Pulmonary artery (tissue), 1 donor: ENCODE measurements around the gene OR1Q1.

DNA sequence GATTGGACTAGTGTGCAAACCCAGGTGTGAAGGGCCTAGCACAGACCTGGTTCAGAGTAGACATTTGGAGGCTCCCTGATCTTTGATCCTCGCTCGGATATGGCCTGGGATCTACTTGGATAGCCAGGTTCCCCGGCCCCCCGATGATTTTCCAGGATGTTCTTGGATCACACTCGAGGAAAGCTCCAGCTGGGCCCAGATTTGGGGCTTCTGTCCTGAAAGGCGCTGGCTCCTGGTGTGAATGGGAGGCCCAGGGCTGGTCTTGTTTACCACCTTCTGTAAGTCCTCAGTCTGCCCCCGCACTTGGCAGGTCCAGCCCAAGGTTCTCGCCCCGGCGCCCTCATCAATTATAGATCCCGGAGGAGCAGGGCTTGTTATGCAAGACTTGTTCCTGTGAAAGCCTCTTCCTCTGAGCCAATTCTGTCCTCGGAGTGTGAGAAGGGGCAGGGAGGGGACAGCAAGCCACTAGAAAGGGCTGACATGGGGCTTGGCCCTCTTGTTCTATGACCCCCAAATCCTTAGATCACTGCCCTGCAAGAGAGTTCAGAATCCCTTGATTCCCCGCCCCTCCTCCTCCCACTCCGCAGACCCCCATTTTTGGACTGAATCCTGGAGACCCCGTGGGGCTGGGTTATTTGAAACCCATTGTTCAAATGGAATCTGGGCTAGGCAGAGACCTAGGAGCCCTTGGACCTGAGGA lies 37.7 kb downstream of the GSN start:
- PRO-cap, result unidirectional peak, plus-strand start at position 436 of the sequence

DNA sequence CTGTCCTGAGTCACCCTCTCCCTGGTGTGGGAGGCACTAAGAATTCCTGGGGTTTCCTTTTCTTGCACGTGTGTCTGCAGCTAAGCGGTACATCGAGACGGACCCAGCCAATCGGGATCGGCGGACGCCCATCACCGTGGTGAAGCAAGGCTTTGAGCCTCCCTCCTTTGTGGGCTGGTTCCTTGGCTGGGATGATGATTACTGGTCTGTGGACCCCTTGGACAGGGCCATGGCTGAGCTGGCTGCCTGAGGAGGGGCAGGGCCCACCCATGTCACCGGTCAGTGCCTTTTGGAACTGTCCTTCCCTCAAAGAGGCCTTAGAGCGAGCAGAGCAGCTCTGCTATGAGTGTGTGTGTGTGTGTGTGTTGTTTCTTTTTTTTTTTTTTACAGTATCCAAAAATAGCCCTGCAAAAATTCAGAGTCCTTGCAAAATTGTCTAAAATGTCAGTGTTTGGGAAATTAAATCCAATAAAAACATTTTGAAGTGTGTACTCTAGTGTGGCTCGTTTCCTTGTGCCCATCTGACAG lies 37.6 kb downstream of the STOM start:
- PRO-cap, result no peak

DNA sequence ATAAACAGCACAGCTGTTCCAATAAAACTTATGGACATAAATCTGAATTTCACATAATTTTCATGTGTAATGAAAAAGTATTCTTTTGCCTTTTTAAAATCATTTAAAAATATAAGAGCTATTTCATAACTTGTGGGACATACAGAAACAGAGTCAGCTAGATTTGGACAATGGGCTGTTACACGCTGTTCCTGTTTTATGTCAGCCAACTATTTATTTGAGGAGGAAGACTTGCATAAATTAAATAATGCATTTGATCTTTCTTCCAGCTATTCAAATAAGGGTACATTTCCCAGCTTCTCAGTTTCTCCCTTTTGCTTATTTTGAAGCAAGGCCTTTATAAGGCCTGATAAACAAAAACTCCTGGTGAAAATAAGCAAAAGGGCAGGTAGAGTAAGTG lies 6.5 kb downstream of the STOM start:
- PRO-cap, result no peak

DNA sequence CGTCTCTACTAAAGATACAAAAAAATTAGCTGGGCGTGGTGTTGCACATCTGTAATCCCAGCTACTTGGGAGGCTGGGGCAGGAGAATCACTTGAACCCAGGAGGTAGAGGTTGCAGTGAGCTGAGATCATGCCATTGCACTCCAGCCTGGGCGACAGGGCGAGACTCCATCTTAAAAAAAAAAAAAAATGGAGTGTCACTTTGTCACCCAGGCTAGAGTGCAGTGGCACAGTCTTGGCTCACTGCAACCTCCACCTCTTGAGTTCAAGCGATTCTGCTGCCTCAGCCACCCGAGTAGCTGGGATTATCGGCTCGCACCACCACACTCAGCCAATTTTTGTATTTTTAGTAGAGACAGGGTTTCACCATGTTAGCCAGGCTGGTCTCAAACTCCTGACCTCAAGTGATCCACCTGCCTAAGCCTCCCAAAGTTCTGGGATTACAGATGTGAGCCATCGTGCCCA lies 30.9 kb upstream of the GGTA1 start:
- PRO-cap, result no peak

DNA sequence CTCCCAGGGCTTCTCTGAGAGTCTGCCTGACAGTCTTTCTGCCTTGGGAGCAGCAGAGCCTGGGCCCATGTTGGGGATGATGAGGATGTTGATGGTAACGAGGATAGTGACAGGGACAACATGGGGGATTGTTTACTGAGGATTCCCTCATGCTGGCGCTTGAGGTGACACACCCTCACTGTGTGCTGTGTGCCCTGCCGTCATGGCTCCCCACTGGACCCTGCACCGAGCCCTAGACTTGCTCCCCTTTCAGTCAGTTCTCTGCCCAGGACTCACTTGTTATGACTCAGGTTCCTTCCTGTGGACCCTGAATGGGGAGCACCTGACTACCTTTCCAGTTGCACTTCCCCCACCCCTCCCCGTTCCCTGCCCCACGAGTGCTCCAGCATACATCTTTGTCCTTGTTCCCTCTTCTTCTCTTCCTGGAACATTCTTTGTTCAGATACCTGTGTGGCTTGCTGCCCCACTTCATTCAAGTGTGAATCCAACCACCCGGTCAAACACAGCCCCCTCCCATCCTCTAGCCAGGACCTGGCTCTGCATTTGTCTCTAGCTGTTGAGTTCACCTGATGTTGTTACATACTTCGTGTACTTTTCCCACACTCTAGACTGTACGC lies 72.6 kb downstream of the DAB2IP start:
- PRO-cap, result no peak

GRCh38 chr9:121760406-121760926 lies 109.0 kb downstream of the DAB2IP start:
- PRO-cap, result no peak

DNA sequence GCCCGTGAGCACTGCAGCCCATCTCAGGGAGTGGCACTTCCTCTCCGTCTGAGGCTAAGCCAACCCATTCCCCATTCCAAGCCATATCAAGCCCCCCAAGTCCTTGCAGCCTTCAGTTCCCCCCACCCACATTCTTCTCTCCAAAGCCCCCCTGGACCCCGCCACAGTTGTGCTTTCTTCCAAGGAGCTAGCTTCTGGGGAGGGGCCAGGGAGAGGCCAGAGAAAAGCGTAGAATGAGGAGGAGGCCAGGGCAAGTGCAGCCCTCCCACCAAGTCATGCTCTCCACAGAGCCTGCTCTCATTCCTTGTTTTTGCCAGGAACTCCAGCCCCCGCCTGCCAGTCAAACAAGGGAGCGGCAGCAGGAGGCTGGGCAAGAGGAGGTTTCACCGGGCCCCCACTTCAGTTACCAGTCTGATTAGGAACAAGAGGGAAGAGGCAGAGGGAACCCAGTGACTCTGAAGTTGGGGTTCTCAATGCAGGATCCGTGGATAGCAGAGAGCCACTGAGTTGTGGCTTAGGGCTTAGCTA lies 120.4 kb downstream of the DAB2IP start:
- PRO-cap, result unidirectional peak, minus-strand start at position 277 of the sequence; bidirectional peak, plus-strand start at position 339 of the sequence, minus-strand start at position 277 of the sequence

DNA sequence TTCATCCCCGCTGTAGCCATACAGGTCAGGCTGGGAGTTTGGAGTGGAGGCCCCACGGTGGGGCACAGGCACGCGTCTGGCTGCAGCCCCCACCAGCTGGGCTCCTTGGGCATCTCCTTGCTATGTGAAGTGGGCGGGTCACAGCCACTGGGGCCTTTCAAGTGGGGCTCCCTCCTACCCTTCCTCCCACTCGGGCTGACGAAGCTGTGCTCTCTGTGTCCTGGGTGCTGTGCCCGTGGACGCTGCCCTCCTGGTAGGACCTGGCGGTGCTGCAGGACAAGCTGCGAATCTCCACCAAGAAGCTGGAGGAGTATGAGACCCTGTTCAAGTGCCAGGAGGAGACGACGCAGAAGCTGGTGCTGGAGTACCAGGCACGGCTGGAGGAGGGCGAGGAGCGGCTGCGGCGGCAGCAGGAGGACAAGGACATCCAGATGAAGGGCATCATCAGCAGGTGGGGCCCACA lies 124.5 kb downstream of the DAB2IP start:
- PRO-cap, result no peak

- PRO-cap, result no peak
These were observed 170.7 kb downstream of the DAB2IP start for GRCh38 chr9:121821926-121822671.

DNA sequence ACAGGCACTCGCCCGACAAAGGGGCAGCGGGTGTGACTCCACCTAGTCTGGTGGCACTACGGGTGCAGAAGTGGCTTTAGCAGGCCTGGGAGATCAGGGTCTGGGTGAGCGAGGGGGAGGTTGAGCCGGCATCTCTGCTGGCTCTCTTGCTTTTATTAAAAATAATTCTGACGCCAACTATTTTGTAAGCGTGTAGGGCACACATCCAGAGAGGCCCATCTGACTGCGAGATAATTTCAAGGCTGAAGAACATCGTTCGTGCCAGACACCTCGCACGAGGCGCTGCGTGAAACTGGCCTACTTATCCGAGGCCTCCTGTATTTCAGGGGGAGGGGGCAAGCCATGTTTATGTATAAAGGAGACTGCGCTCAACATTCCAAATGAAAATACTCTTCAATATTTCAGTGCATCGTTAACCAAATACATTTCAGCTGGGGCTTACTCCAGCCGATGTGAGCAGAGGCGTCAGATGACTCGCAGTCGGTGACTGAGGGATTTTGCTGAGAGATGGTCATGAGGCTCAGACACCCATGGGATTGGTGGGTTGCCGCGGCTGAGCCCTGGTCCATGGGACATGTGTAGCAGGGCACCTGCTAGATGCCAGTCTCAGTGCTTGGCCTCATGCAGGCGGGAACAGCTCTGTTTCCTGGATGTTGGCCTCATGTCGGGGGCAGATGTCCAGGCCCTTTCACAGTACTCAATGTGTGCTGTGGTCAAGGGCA lies 201.4 kb downstream of the DAB2IP start:
- PRO-cap, result no peak

GRCh38 chr9:121963450-121964259 lies 129.5 kb downstream of the TTLL11 start:
- PRO-cap, result no peak

DNA sequence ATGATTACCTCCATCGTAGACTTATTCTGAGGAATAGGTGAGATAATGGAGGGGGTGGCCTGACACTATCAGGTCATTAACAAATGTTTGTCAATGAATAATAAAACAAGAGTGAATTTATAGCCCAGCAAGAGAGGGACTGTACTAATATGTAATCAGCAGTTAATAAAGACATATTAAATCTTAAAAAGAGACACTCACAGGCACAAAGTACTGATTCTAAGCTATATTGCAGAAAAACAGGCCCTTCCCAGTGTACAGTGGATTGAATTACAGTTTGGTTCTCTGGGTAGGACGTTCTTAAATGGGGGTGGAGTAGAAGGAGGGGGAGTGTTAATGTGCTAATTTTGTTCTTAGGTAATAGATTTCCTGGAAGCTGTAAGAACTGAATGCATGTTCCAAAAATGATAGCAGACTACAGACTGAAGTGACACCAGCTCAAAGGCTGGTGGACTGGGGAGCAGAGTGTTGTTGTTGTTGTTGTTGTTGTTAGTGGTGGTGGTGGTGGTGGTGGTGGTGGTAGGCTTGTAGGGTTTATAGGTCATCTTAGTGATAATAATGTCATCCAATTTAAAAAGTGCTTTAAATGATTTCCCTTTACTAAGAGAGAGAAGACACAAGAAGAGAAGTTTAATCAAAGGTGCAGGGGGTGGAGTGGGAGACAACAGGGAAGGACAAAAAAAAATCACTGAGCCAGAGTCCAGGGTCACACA lies 27.2 kb downstream of the TTLL11 start:
- PRO-cap, result no peak

DNA sequence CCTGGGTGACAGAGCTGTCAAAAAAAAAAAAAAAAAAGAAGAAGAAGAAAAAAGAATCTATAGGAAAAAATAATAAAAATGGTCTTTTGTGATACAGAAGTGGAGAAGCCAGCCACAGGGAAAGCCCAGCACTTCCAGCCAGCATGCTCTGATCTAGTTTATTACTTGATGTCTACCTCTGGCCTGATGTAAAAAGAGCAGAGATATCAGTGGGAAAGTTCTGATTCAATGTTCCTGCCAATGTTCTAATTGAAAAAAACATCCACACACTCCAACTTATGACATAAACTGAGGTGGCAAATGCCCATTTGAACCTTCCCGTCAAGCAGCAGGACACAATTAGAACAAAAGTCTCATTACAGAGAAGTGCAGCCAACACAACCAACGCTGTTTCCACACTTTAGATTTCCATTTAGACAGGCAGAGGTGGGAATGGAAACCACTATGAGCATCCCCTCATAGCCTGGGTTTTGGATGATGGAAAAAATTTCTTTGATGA lies 5.7 kb downstream of the RBM18 start:
- PRO-cap, result no peak

DNA sequence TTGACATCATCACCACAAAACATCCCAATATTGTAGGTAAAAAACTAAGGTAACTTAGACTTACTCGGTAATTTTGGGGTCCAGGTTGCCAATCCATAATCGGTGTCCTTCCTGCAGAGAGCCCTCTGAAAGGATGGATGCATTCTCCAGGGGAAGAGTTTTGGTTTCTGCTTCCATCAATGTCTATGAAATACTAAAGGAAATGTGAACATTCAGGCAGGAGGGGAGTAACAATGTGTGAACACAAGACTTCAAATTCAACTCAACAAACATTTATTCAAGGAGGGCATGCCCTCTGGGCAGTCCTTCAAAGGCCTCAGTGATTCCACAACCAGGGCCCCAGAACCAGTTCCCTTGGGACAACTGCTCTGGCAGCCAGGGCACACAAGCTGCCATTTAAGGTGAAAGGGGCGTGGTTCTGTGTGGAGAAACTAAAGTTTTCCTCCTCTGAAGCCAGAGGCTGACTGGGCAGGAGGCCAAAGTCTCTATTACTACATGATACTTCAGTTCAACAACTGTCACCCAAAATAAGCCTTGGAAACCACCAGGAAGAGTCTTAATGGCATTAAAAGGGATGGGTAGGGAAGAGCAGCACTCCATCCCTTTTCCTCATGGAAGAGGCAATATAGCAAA lies 3.2 kb downstream of the RBM18 start:
- PRO-cap, result unidirectional peak, plus-strand start at position 568 of the sequence

DNA sequence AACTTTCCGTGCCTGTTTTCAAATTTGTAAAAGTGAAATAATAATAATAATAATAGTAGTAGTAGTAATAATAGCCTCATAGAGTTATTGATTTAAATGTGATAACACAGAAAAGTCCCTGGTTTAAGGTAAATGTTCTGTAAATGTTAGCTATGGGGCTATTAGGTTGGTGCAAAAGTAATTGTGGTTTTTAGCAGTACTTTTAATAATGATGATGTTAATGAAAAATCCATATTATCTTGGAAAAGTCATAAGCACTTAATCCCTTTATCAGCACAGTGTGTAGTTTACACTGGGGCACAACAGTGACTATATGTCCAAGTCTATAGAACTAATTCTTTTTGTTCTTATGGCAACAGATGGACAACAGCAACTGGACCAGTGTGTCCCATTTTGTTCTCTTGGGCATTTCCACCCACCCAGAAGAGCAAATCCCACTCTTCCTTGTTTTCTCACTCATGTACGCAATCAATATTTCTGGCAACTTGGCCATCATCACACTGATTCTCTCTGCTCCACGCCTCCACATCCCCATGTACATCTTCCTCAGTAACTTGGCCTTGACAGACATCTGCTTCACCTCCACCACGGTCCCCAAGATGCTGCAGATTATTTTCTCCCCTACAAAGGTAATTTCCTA lies at the start of gene OR1Q1:
OR1Q1 (plus strand) TSS at position 360 of the 640 bp plus-strand sequence.
- PRO-cap, result no peak

DNA sequence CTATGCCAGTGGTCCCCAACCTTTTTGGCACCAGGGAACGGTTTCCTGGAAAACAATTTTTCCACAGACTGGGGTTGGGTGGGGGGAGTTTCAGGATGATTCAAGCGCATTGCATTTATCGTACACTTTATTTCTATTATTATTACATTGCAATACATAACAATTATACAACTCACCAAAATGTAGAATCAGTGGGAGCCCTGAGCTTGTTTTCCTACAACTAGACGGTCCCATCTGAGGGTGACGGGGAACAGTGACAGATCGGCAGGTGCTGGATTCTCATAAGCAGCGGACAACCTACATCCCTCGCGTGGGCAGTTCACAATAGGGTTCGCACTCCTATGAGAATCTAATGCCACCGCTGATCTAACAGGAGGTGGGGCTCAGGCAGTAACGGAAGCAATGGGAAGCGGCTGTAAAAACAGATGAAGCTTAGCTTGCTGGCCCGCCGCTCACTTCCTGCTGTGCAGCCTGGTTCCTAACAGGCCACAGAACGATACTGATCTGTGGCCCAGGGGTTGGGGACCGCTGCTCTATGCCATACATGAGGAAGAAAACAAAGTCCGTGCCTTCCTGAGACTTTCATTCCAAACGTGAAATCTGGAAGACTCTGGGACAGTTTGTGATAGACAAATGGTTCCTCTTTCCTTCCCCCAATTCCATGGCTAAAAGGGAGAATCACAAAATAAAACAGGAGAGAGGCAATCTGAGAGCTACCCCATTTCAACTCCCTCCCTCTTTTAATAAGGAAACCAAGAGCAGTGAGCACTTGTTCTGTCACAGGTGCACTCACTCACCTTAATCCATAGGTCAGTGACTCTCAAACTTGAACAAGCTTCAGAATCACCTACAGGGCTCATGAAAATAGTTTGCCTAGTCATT lies 12.2 kb downstream of the PDCL start:
- PRO-cap, result no peak

- PRO-cap, result no peak
These were observed 6.8 kb downstream of the PDCL start for GRCh38 chr9:122821450-122822095.

GRCh38 chr9:122848060-122848757 lies 19.8 kb upstream of the PDCL start:
- PRO-cap, result no peak

- PRO-cap, result no peak
These were observed 81.4 kb downstream of the GPR21 start for GRCh38 chr9:123114489-123115674.

DNA sequence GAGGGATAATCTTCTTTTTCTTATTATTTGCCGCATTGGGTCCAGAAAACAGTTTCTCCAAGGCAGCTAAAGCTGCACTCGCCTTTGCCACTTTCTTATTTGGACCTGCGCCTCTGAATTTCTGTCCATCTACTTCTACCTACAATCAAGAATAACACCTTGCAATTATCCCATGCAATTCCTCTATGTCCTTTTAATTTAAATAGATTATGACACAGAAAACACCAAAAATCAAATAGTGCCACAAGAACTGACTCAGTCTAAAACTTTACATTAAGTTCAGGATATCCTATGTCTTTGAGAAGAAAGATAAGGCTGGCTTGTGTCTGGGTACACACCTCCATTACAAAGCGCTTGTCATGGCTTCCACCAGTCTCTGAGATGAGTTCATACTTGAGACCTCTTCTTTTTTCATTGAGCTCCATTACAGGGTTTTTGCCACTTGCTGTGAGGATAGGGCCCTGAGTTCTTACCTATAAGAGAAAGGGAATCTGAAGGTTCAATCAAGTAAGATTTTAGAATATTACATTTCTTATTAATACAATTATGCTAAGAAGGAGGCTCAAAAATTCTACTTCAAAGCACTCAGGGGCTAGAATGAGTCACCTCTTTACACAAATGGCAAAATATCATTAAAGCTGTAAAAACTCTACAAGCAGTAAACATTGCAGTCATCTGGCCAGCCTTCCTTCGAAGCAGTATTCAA lies 102.7 kb downstream of the GPR21 start:
- PRO-cap, result no peak